ENCODE measurements around a stretch of chr9.

GRCh38 chr9:96603362-96604471, 15.9 kb downstream of the CDC14B start:
- RRBS: no CpG with 5 or more reads among the region's 13 CpGs

DNA sequence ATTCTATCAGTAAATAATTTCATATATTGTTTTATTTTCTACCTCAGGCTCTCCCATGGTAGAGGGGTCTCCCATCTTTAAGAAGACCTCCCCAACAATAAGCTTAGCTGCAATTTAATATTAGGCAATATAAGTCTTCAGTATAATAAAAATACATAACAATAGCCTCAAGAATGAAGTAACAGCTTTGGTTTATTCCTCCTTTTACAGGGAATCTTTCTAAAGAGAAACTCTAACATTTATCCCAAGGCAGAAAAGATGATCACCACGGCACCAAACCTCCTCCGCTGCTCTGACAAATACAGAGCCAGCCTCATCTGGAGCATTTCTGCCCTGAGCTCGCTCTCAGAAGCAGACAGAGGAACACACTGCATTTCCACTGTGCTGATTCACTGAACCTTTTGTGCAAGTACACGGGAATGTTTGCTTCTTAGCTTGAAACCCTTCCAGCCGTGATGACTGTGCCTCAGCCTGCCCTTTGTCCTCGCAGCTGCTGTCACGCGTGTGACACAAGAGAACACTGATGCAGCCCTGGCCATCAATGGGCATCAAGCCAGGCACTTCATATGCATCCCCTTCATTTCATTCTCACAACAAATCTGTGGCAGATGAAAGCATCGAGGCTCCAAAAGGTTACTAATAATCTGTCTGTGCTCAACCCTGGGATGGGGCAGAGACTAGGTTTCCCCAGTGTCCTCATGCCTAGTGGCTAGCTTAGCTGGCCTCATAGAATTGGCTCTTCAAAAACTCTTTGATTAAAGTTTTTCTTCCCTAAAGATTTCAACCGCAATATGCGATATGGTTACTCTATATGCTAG, 7.6 kb downstream of the CDC14B start:
- RRBS: no CpG with 5 or more reads among the region's 11 CpGs

GRCh38 chr9:96757203-96757808, 20.6 kb downstream of the ZNF510 start:
- RRBS: no CpG with 5 or more reads among the region's 2 CpGs

- RRBS: 0% methylated on average over 2 of the region's 53 CpGs
These were observed 23.2 kb upstream of the ZNF782 start for GRCh38 chr9:96877262-96878071.

- RRBS: no CpG with 5 or more reads among the region's 19 CpGs
These were observed 26.4 kb downstream of the CTSV start for GRCh38 chr9:97012482-97013003.

- RRBS: 1% methylated on average over 7 of the region's 102 CpGs
These were observed 25.6 kb downstream of the CTSV start for GRCh38 chr9:97013004-97014066.

GRCh38 chr9:97214372-97215084, 92.9 kb upstream of the CCDC180 start:
- RRBS: no CpG with 5 or more reads among the region's 15 CpGs

DNA sequence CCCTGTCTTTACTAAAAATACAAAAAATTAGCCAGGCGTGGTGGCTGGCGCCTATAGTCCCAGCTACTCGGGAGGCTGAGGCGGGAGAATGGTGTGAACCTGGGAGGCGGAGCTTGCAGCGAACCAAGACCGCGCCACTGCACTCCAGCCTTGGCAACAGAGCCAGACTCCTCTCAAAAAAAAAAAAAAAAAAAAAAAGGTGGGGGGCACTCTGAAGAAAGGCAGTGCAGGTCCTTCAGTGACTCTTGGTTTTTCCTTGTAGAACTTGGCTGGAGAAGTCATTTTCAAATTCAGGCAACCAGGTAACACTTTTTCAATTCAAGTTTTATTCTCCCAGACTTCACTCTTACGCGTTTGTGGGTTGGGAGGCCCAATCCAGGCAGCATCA, 22.4 kb downstream of the CCDC180 start:
- RRBS: no CpG with 5 or more reads among the region's 10 CpGs

DNA sequence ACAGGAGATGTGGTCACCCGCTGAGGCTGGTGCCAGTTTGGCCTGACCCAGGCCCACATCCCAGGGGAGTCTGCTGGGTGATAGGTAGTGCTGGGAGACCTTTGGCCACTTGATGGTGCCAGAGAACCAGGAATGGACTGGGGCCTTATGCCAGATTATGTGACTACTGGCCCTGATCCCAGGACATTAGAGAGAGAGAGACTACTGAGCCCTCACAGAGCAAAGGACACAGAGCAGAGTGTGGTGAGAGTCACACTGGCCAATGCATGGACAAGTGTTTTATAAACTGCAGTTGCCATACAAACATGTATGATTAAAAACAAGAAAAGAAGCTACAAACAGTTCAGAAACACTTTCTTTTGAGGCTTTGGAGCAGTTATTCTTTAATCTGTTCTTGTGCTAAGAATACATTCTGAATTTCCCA, 32.8 kb upstream of the TMOD1 start:
- RRBS: no CpG with 5 or more reads among the region's 1 CpG

DNA sequence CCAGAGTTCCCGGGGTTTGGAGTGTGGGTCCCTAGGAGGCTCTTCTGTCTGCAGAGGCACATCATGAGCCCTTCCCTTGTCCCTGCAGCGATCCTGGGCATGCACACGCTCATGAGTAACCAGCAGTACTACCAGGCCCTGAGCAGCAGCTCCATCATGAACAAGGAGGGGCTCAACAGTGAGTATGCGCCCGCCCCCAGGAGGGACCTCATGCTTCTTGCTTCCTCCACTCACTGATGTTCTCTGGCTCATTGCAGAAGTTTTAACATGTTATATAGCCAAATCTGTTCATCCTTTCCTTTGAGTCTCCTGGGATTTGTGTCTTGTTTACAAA, 61.1 kb downstream of the TMOD1 start:
- RRBS: no CpG with 5 or more reads among the region's 5 CpGs

DNA sequence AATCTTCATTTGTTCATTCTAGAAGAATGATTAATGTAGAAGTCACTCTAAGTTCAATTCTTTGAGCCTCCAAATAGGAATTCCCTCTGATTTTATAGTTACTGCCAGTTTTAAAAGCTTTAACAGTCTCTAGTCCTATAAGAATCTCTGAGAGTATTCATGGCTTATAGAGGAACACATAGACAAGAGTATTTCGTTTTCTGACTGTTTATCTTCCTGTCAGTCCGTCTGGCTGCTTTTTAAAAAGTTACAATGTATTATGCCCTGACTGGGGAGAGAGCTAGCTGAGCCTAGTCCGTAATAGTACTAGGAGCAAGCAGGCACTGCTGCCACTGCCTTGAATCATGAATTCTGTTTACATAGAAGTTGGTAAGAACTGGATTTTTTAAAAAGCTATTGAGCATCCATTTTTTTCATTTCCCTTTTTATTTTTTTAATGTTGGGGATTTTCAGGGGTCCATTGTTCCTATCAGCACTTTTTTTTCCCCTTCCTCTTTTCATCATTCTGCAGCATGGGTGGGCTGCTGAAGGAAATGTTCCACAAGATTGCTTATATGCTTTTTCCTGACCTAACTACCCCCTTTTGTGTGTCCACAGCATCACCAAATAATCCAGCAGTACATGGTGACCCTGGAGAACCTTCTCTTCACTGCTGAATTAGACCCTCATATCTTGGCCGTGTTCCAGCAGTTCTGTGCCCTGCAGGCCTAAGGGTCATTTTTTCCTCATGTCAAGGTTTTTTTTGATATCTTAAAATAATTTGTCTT, 26.5 kb downstream of the XPA start:
- RRBS: no CpG with 5 or more reads among the region's 4 CpGs

GRCh38 chr9:97675980-97676551, 21.1 kb downstream of the XPA start:
- RRBS: no CpG with 5 or more reads among the region's 2 CpGs

- RRBS: no CpG with 5 or more reads among the region's 2 CpGs
These were observed 7.2 kb upstream of the XPA start for GRCh38 chr9:97704375-97704604.

DNA sequence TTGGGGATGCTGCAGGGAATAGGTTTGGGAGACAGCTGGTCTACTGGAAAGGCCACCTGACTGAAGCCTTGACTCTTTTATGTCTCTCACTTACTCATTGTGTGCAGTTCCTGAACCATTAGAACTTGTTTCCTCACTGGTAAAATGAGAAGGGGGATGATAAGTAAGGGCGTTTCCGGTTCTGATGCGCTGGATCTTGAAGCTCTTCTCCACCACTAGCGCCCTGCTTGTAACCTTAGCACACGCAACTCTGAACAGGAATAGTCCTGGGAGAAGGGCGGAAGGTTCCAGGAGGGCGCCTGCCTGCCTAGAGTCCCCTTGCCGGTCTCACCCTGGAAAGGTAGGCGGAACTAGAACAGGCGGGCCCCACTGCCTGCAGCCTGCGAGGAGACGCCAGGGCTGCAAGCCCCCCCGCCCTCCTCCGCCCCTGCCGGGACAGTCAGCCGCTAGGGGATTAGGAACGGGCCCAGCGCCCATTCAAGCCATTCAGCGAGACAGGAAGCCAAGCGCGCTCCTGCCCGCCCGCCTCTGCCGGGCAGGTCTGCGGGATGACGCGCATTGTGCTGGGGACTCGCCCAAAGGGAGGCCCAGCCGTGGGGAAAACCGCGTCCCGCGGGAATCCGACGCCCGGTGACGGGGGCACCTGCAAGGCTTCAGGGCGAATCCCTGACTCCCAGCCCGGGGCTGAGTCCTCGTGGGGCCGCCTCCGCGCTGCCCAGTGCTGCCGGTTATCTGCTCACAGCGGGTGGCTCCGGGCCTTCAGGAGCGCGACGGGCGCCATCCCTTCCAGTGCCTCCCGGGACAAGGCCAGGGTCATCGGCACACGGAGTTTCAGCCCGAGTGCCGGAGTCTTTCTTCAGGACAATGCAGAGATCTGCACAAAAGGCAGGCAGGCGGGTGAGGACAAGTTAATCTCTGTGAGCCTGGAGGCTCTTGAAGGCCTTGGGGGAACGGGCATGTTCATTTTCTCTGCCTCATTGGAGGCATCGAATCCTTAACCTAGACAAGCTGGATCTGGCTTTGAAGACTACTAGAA, 44.1 kb upstream of the XPA start:
- RRBS: 5% methylated on average over 38 of the region's 58 CpGs

DNA sequence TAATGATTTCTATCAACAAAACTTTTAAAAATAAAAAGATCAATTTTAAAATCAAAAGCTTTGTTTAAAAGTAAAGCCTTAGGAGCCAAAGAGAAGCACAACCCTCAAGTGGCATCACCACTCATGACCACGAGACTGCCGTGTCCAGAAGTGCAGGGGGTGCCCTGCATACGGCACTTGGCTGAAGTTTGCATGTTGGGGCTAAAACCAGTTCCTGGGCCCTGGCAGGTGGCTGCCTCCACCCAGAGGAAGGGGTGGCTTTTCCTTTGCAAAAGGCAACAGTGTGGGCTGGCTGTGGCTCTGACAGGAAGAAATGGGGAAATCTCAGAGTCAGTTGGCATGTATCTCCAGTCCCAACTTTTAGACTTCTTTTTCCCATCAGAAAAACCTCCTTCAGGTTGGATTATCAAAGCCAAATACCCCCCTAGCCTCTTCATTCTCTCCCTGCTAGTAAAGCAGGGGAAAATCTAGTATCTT, 15.2 kb downstream of the TRMO start:
- RRBS: no CpG with 5 or more reads among the region's 3 CpGs

DNA sequence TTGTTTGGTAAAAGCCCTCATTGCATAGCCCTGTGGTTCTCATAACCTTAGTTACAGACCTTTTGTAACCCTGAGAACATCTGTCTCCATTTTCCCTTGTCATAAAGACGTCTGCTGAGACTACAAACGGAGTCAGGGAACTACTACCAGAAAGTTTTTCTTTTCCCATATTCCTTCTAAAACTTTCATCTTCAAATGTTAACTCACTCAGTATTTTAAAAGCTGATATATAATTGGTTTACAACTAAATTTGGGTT, 1.3 kb upstream of the ANP32B start:
- RRBS: no CpG with 5 or more reads among the region's 2 CpGs

- RRBS: no CpG with 5 or more reads among the region's 6 CpGs
These were observed 21.1 kb upstream of the NANS start for GRCh38 chr9:98035455-98035904.

- RRBS: no CpG with 5 or more reads among the region's 7 CpGs
These were observed 18.8 kb downstream of the NANS start for GRCh38 chr9:98075224-98075812.

GRCh38 chr9:98129375-98129989, 10.5 kb upstream of the TRIM14 start:
- RRBS: no CpG with 5 or more reads among the region's 10 CpGs

- RRBS: no CpG with 5 or more reads among the region's 4 CpGs
These were observed 15.9 kb downstream of the CORO2A start for GRCh38 chr9:98176567-98177002.